Keratinocyte (primary cell): ENCODE data around the genes LDB1, NFKB2 and MFSD13A.

CAGE:
- cytosol, long polyA minus RNA = no peak
- cytosol, long polyA plus RNA = no peak
- long polyA plus RNA = no peak
- nucleus, long polyA minus RNA = no peak
- nucleus, long polyA plus RNA = no peak
These were observed 82.4 kb downstream of the DNMBP start for GRCh38 chr10:99927433-99927701.

DNA sequence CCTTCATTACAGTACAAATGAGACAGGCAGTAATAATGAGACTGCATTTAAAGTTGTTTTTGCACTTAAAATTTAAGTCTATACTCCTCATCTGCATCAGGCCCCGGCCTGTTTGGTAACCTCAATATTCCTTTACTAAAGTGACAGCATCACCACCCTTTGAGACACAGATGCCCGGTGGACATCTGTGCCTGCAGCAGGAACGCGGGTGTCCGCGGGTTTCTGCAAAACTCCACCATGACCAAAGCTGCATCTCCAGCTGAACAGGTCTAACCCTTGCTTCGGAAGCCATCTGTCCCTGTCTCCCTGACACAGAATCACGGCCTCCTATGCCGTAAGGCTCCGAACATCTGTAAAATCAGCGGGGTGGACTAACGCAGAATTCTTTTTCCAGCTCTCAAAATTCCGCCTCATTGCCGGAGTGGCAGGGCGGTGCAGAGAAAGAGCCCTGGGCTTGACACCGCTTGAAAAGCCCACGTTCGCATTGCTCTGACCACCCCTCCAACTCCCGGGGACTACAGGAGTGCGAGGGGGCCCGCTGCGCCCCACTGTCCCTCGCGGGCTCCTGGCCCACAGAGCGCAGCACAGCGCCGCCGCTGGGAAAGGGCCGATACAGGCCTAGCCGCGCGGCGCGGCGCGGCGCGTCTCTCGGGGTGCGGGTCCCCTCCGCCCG lies 515 bp downstream of the DNMBP start:
CAGE:
- cytosol, long polyA minus RNA = no peak
- cytosol, long polyA plus RNA = no peak
- long polyA plus RNA = no peak
- nucleus, long polyA minus RNA = no peak
- nucleus, long polyA plus RNA = no peak

GRCh38 chr10:100019770-100020139 lies 10.0 kb upstream of the DNMBP start:
CAGE:
- cytosol, long polyA minus RNA = no peak
- cytosol, long polyA plus RNA = no peak
- long polyA plus RNA = no peak
- nucleus, long polyA minus RNA = no peak
- nucleus, long polyA plus RNA = no peak

GRCh38 chr10:100382216-100383127 lies 35.4 kb downstream of the SCD start:
CAGE:
- cytosol, long polyA minus RNA = no peak
- cytosol, long polyA plus RNA = no peak
- long polyA plus RNA = no peak
- nucleus, long polyA minus RNA = no peak
- nucleus, long polyA plus RNA = no peak

DNA sequence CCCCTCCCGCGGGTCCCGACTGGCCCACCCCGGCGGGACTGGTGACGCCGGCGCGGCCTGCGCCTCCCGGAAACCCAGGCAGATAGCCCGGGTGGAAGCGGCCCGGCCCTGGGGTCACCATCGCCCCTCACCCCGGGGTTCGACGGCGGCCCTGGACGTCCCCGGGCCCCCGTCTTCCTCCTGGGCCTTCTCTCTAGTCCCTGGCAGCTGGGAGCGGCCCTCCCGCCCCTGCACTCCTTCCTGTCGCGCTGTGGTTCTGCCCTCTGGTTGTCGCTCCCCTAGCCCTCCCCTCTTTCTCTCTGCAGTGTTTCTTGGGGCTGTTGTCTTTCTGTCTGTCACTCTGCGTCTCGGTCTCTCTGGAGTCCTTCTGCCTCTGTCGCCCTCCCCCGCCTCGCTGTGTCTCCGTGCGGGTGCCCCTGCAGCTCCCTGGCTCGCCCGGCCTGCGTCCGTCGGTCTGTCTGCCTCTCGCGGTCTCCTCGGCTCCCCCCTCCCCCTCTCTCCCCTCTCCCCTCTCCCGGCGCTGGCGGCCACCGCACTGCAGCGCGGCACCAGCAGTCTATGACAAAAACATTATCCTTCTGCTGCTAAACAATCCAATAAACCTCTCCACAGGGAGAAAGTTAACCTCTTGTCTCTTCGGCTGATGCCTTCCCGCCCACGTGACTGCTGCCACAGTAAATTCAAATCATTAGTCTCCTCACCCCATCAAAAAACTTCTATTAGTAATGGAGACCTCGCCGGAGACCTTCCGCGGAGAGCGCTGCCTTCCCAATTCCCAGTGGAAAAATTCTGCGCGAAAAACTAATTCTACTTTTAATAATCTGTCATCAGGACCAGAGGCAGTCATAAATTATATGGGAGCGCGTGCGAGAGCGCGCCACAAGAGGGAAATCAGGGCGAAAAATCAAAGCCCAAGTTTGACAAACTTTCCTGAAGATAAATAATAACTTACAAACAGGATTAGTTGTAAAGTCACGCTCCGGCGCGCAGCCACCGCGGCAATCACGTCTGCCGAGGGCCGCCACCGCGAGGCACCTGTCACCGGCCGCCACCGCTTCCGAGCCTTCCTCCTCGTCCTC lies 90.2 kb upstream of the PAX2 start:
CAGE:
- cytosol, long polyA minus RNA = no peak
- cytosol, long polyA plus RNA = no peak
- long polyA plus RNA = no peak
- nucleus, long polyA minus RNA = no peak
- nucleus, long polyA plus RNA = no peak

DNA sequence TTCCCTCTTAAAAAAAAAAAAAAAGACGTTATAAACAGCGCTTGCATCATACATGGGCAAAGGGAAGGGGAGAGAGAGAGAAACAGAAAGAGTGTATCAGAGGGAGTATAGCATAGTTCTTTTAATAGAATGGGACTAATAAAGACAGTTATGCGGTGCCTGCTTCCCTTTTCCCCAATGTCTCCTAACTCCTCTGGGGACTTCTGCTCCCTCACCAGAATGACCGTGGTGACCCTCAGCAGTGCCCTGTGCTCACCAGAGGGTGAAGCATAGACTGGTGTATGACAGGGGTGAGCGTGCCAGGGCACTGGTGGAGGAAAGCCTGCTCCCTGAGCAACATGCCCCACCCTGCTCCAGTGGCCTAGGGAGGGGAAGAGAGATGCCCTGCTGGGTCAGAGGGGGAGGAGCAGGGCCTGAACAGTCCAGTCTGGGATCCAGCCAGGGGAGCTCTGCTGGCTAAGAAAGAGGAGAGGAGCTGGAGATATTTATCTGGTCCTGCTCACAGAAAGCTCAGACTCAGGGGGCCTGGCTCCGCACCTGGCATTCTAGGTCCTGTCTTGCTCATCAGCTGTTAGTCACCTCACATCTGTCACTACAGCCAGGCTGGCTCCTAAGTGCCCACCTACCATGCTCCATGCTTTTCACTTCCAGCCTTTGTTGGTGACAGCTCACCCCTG lies 2.2 kb downstream of the PDZD7 start:
CAGE:
- cytosol, long polyA minus RNA = no peak
- cytosol, long polyA plus RNA = no peak
- long polyA plus RNA = no peak
- nucleus, long polyA minus RNA = no peak
- nucleus, long polyA plus RNA = no peak

DNA sequence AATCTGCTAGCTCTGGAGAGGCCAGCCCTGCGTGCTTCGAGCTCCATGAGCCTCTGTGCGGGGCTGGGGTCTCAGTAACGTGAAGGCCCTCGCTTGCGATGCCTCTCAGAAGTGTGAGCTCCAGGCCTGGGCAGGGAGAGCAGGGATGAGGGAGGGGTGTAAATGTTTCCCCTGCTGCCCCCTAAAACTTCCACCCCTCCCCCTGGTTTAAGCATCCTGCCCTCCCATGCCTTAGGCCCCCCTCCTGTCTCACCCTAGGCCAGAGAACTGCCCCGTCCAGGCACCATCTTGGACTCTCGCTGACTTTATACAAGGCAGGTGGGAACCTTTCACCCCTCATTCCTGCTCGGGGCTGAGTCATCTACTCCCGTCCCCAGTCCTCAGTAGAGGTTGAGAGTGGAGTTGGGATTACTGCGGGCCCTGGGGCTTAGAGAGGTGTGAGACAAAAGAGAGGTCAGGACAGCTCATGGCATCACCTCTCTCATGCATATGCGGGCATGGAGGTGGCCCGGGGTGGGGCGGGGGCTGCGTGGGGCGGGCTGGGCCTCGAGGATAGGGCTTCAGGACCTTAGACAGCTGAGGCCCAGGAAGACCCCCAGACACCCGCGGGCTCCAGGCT lies 561 bp downstream of the PDZD7 start:
CAGE:
- cytosol, long polyA minus RNA = no peak
- cytosol, long polyA plus RNA = no peak
- long polyA plus RNA = no peak
- nucleus, long polyA minus RNA = no peak
- nucleus, long polyA plus RNA = no peak

GRCh38 chr10:101292856-101293445 lies 61.0 kb upstream of the BTRC start:
CAGE:
- cytosol, long polyA minus RNA = no peak
- cytosol, long polyA plus RNA = no peak
- long polyA plus RNA = no peak
- nucleus, long polyA minus RNA = no peak
- nucleus, long polyA plus RNA = no peak

DNA sequence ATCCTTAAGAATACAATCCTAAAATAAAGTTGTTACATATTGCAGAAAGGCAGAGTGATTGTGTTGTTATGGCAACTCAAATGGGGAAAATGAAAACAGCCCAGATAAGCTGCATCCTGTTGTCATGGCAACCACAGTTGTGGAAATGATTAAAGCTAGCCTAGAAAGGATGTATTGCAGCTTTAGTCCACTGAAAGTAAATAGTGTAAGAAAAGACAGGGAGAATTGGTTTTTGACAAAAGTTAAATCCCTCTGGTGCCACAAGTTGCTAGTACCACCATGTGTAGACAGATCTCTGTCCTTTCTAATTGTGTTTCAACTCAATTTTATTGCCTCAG lies 43.2 kb downstream of the BTRC start:
CAGE:
- cytosol, long polyA minus RNA = no peak
- cytosol, long polyA plus RNA = no peak
- long polyA plus RNA = no peak
- nucleus, long polyA minus RNA = no peak
- nucleus, long polyA plus RNA = no peak

DNA sequence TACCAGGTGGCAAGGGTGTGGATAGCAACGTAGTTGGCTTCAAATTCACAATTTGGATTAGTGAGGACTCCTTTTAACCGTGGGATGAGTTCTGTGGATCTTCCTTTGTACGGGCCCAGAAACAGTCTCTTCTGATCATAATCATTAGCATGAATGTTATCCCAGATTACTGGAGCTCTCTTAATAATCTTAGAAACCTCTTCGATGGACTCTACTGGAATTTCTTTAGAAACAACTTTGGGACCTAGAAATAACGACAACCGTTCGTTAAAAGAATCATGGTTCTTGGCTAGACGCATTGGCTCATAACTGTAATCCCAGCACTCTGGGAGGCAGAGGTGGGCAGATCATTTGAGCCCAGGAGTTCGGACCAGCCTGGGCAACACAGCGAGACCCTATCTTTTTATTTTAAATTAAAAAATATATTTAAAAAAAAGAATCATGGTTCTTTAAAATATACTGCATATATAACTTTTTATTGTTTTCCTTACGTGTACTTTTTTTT lies 14.4 kb downstream of the OGA start:
CAGE:
- cytosol, long polyA minus RNA = no peak
- cytosol, long polyA plus RNA = no peak
- long polyA plus RNA = no peak
- nucleus, long polyA minus RNA = no peak
- nucleus, long polyA plus RNA = no peak

DNA sequence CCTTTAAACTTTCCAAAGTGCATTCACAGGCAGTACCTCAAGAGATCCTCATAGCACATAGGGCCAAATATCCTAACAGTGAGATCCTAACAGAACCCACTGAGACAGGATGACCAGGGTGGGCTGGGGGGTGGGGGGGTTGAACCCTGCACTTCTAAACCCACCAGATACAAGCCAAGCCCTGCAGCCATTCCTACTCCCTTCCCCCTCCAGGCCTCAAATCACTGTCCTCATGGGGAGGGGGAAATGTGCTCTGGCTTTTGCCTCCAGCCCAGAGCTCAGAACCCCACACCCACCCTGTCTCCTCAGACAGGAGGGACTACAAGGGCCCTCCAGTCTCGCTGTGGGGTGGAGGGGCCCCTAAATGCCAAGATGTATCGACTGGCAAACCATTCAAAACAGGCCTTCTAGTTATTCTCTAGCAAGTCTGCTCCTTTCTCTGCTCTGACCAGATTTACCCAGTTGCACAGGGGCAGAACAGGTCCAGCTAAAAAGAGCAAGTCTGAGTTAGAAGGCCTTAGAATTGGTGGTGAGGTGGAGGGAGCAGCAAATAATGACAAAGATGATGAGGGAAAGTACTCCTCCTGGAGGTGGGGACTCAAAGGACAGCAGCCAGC lies 3.2 kb downstream of the LDB1 start:
CAGE:
- cytosol, long polyA minus RNA = no peak
- cytosol, long polyA plus RNA = no peak
- long polyA plus RNA = no peak
- nucleus, long polyA minus RNA = no peak
- nucleus, long polyA plus RNA = no peak

DNA sequence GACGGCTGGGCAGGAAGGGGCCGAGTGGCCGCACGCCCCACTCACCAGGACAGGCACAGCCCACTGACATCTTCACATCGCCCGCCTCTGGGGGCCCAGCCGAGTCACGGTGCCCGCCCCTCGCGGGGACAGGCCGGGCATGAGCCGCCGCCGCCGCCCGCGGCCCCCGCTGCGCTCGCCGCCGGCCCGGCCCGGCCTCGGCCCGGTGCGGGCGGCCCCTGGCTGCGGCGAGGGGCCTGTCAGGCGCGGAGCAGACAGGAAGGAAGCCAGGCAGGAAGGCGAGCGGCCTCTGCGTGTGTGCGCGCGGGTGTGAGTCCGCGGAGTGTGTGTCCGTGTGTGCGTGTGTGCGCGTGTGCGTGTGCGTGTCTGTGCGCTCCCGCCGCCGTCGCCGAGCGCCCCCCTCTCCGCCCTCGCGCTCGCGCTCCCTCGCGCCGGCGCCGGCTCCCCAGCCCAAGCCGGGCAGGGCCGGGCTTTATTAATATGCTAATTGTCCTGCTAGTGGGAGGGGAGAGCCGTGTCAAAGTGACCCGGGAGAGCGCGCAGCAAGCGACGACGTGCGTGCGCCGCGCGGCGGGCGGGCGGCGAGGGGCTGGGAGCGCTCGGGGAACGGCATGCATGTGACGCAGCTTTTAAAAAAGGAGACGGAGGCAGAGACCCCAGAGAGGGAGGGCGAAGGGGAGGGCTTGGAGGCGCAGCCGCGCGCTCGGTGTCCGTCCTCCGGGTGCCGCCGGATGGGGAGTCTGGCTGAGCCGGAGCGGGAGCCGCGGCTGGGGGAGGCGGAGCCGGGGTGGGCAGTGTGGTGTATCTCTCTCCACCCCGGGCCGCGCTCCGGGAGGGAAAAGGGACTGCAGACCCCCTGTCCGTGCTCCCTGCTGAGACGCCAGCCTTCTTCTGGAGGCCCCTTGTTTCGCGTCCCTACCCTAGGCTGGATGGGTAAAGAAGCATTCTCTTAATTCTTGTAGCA lies at the start of gene LDB1:
Gene LDB1 (minus strand): TSS at position 328 of the 964 bp plus-strand sequence.
CAGE:
- cytosol, long polyA minus RNA = no peak
- cytosol, long polyA plus RNA = no peak
- long polyA plus RNA = start-site peak on the minus strand centred at position 361 of the sequence, 194 bp wide, 85 and 31 reads in 2 replicates
- nucleus, long polyA minus RNA = start-site peak on the minus strand centred at position 396 of the sequence, 203 bp wide, 19 reads
- nucleus, long polyA plus RNA = start-site peak on the minus strand centred at position 376 of the sequence, 171 bp wide, 262 and 40 reads in 2 replicates

CAGE:
- cytosol, long polyA minus RNA = no peak
- cytosol, long polyA plus RNA = no peak
- long polyA plus RNA = no peak
- nucleus, long polyA minus RNA = no peak
- nucleus, long polyA plus RNA = no peak
These were observed 1.1 kb downstream of the PPRC1 start for GRCh38 chr10:102133874-102134332.

DNA sequence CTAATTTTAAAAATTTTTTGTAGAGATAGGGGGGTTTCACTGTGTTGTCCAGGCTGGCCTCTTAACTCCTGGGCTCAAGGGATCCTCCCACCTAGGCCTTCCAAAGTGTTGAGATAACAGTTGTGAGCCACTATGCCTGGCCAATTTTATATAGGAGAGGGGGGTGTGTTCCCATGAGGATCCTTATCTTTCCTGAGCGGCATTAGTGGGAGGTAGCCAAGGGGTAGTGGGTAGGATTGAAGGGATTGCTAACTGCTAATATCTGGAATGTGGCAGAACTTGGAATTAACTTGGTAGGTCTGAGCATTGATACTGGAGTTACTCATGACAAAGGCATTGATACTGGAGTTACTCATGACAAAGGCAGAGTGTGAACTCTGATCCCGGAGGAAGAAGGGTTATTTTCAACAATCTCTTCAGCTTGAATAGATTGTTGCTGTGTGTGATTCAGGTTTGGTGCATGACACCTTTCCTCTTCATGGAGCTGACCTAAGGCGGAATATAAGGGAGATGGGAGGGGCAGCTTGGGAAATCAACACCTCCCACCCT lies 831 bp upstream of the NOLC1 start:
CAGE:
- cytosol, long polyA minus RNA = no peak
- cytosol, long polyA plus RNA = no peak
- long polyA plus RNA = no peak
- nucleus, long polyA minus RNA = no peak
- nucleus, long polyA plus RNA = no peak

DNA sequence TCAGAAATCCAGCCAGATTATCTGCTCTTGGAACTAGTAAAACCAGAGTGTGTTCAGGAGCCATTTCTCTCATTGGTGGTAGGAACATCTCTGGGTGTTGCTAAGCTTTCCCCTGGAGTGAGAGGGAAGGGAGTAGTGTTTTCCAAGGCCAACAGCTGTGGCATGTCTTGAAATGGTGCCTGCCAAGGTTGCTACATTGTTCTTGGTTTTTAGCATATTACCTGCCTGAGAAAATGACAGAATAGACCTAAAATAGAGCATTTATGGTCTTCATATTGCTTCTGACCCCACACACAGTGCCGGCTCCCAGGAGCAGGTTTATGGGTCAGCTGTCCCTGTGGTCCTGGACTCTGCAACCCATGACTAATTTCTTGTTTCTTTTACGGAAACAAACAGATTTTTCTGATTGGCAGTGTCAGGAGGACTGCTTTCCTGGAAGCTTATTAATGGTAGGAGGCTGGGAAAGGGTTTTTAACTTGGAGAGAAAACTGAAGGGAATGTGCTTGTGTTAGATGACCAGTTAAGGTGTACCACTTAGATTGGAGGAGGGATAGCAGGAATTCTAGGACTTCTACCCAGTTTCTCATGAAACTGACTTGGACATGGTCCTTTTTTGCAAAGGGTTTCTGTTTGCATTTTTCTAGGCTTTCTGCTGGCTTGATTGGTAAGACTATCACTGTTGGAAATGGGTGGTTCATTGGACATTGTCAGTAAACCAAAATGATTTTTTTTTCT lies 17.7 kb downstream of the GBF1 start:
CAGE:
- cytosol, long polyA minus RNA = no peak
- cytosol, long polyA plus RNA = no peak
- long polyA plus RNA = no peak
- nucleus, long polyA minus RNA = no peak
- nucleus, long polyA plus RNA = no peak

DNA sequence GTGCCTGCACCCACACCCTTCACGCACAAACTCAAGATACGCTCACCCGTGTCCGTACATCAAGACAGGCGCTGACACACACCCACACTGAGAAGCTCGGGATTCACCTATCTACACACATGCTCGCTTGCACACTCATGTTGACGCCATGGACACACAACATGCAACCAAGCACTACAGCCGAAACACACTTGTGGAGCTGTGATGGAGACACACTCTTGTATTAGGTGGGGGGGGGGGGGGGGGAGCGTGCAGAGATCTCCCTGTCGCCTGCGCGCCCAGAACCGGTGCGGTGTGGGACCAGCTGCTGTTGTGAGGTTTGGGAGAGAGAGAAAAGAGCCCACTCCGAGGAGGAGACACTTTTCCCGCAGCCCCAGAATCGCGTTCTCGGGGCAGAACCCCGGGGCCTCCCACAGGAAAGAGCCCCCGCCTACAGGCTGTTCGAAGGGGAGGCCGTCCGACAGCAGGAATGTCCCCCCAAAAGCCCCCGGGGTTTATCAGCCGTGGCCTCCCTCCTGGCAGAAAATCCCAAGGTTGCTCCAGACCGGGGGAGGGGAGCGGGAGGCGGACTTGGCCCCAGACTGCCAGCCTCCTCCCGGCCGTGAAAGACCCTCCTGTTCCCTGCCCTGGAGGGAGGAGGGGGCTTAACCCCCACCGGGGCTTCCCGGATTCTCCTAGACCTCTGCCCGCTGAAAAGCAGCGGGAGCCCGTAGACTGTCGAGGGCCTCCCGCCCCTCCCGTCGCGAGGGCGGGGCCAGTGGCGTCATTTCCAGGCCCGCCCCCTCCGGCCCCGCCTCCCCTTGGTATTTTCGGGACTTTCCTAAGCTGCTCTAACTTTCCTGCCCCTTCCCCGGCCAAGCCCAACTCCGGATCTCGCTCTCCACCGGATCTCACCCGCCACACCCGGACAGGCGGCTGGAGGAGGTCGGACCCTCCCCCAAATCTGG lies at the start of gene NFKB2:
Gene NFKB2 (plus strand): TSS at position 833 of the 947 bp plus-strand sequence.
CAGE:
- cytosol, long polyA minus RNA = start-site peak on the plus strand centred at position 846 of the sequence, 77 bp wide, 17 reads
- cytosol, long polyA plus RNA = no peak
- long polyA plus RNA = no peak
- nucleus, long polyA minus RNA = start-site peak on the minus strand centred at position 687 of the sequence, 9 bp wide, 5 reads; start-site peak on the plus strand centred at position 811 of the sequence, 53 bp wide, 72 reads
- nucleus, long polyA plus RNA = no peak

DNA sequence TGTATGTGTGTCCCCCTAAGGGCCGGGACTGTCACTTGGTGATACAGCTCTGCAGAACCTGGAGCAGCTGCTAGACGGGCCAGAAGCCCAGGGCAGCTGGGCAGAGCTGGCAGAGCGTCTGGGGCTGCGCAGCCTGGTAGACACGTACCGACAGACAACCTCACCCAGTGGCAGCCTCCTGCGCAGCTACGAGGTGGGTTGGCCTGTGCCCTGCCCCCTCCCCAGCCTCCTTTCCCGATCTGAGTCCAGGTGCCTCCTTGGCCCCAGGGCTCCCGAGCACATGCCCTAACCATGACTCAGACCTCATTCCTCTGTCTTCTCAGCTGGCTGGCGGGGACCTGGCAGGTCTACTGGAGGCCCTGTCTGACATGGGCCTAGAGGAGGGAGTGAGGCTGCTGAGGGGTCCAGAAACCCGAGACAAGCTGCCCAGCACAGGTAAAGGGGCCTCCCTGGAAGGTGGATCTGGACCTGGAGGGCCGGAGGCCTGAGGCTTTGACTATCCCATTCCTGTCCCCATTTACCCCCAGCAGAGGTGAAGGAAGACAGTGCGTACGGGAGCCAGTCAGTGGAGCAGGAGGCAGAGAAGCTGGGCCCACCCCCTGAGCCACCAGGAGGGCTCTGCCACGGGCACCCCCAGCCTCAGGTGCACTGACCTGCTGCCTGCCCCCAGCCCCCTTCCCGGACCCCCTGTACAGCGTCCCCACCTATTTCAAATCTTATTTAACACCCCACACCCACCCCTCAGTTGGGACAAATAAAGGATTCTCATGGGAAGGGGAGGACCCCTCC lies 6.4 kb downstream of the NFKB2 start:
CAGE:
- cytosol, long polyA minus RNA = no peak
- cytosol, long polyA plus RNA = no peak
- long polyA plus RNA = no peak
- nucleus, long polyA minus RNA = no peak
- nucleus, long polyA plus RNA = no peak

CAGE:
- cytosol, long polyA minus RNA = no peak
- cytosol, long polyA plus RNA = no peak
- long polyA plus RNA = no peak
- nucleus, long polyA minus RNA = no peak
- nucleus, long polyA plus RNA = no peak
These were observed 1.7 kb downstream of the C10orf95 start for GRCh38 chr10:102449404-102450286.

CAGE:
- cytosol, long polyA minus RNA = no peak
- cytosol, long polyA plus RNA = no peak
- long polyA plus RNA = no peak
- nucleus, long polyA minus RNA = no peak
- nucleus, long polyA plus RNA = no peak
These were observed at the start of gene MFSD13A for GRCh38 chr10:102460483-102461632. TSS of gene MFSD13A (plus strand) at chr10:102461395.

GRCh38 chr10:102612897-102613397 lies 31.3 kb upstream of the TRIM8 start:
CAGE:
- cytosol, long polyA minus RNA = no peak
- cytosol, long polyA plus RNA = no peak
- long polyA plus RNA = no peak
- nucleus, long polyA minus RNA = no peak
- nucleus, long polyA plus RNA = no peak